SK-N-DZ (cell line): ENCODE measurements around a stretch of chr9.

RAMPAGE:
- cytosol, long total RNA: no peak
- nucleus, long total RNA: no peak
These were observed 24.4 kb upstream of the SEMA4D start for GRCh38 chr9:89522103-89522936.

GRCh38 chr9:89528351-89529055 is 30.6 kb upstream of the SEMA4D start:
RAMPAGE:
- cytosol, long total RNA: no peak
- nucleus, long total RNA: no peak

DNA sequence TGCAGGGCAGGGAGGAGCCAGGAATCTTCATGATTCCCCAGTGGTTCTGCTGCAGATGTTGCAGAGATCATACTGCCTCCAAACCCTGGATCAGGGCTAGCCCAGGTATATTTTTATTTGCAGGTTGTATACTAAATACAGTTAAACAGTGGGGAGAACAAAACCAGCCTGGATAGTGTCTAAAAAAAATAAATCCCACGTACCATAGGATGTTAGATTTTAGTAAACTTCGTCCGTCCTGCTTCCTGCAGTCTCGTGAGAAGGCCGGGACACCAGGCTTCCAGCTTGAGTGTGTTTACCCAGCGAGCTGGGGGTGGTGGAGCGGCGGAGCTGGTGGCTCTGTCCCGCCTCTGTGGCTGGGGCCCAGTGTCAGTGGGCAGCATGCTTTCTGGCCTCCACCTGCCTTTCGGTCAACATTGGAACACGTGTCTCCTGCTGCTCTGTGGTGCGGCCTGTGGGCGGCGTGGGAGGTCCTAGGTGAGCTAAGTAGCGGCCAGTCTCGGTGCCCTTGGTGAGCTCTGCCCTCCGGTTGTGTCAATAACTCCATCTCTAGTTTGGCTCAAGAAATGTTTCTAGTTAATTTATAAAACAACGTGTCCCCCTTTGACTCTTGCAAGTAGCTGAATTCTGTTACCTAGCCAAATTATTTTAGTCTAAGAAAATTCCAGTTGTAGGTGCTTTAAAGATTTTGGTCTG is 125.8 kb downstream of the GADD45G start:
RAMPAGE:
- cytosol, long total RNA: no peak
- nucleus, long total RNA: no peak

DNA sequence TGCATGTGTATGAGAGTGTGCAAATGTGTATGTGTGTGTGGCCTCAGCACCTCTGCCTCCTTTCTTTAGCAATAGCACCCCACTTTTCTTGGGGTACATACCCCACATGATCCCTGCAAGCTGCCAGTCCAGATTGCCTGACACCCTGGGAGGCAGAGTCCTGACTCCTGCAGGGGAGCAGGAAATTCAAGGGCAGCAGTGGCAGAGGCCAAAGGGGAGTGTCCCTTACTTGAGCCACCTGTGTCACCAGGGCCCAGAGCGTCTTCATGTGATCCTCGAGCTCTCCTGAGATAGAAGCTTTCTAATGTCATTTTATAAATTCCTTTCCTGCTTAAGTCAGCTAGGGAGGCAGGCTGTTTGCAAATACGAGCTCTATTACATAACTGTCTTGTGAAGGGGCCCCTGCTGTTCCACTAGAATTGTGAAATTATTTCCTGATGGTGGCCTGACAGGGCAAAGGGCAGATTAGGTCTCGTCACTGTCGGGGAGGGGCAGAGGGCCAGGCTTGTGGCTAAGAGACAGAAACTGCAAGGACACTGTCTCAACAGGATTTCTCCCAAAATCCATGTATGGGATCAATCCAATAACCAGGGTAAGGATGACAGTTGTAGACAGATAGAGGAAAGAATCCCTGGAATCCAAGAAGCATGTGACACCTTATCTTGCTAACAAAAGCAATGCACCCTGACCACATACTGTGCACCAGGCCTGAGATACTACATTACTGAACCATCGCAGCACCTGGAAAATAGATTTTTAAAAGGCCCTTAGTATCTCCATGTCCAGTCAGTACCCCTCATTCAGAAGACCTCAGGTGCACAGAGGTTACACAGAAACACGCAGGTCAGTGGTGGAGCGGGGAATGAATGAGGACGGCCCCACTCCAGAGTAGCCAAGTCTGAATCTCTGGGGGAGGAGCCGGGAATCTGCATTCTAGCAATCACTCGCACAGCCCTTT is 389.4 kb downstream of the GADD45G start:
RAMPAGE:
- cytosol, long total RNA: no peak
- nucleus, long total RNA: no peak

GRCh38 chr9:90169302-90169718 is 473.3 kb downstream of the DIRAS2 start:
RAMPAGE:
- cytosol, long total RNA: no peak
- nucleus, long total RNA: no peak

RAMPAGE:
- cytosol, long total RNA: no peak
- nucleus, long total RNA: no peak
These were observed 1.1 kb upstream of the SYK start for GRCh38 chr9:90800558-90800959.

DNA sequence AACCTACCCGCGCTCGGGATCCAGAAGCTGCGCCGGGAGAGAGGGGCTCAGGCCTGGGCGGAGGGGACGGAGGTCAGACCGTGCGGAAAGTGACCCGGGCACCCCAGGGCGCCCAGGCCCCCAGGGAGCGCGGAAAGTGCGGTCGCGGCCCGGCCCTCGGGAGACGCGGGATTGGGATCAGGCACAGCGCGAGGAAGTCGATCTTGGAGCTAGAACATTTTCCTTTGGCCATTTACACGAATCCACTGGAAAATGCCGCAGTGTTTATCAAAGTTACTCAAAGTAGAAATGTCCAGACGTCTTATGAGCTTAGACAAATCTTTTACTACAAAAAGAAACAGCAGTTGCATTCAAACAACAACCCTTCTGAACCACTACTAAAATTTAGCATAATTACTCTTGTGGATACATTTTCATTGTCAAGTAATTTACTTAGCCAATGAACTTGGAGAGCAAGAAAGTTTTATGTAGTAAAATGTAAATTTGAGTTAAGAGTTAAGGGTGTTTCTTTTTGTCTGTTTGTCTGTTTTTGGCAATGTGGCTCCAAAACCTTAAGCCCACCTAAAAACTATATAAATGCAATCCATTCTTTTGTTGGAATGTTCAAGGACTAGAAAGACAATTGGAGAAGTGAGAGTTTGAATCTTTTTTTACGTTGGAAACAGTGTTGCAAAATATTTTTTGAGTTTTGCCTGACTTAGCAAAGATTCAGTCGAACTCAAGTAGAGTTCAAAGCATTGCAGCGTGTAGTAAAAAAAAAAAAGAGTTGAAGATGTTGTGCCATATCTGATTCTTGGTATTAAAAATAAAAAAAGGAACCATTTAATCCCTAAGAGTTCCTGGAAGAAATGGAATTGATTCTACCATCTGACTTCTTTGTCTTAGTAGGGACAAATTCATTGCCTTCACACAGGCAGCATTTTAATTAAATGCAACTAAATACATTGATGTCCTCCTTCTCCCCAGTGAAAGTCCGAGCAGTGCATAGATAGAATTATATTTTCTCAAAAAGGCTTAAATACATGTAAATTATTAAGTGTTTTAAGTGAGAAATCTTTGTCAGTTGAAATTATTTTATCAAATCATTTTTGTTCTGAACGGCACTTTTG is 800 bp downstream of the SYK start:
RAMPAGE:
- cytosol, long total RNA: no peak
- nucleus, long total RNA: no peak

DNA sequence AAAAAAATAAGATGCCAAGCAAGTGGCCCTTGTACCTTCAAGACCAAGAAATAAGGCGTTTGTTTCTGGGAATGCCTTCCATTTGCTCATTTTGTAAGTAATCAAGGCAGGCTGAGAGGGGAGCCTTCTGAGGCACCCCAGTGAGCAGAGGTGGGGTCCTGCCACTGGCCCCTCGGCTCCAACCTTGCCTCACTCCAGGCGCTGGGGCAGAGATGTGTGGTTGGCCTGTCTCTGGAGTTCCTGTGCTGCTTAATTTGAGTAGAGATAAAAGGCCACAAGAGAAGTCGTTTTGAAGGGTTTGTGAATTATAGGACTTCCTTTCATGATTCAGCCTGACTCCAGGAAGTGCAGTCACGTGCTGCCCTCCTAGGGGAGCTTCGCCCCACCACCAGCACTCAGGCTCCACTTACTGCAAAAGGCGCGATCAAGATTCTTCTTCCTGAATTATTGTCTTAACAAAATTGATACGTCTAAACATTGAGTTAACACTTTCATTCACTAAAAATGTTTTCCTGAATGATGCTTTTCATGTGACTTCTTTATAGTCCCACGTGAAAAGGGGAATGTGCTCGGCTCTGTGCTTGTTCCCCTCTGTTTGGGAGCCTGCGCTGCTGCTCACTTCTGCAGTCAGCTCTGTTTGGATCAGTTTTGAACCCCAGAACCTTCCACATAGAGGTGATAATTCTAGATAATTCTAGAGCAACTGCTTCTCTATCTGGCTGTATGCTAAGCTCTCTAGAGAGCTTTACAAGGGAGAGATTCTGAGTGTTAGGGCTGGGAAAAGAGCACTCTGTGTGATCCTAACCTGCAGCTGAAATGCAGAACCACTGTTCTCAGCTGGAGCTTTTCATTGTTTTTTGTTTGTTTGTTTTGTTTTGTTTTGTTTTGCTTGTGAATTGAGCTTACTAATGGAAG is 13.8 kb downstream of the SYK start:
RAMPAGE:
- cytosol, long total RNA: no peak
- nucleus, long total RNA: no peak

DNA sequence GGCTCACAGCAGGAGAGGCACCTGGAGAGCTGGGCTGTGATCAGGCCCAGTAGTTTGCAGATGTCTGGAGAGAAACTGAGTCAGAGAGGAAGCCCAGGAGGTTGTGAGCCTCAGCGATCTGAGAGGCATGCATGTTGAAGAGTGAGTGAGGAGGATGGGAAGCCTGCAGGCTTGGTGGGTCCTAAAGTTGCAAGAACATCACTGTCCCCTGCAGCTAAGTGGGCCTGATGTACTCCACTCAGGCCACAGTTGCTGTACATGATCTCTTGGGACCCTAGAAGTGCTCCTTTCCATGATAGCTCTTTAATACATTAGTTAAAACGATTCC is 52.6 kb downstream of the SYK start:
RAMPAGE:
- cytosol, long total RNA: no peak
- nucleus, long total RNA: no peak

GRCh38 chr9:90919478-90920363 is 118.1 kb downstream of the SYK start:
RAMPAGE:
- cytosol, long total RNA: no peak
- nucleus, long total RNA: no peak

DNA sequence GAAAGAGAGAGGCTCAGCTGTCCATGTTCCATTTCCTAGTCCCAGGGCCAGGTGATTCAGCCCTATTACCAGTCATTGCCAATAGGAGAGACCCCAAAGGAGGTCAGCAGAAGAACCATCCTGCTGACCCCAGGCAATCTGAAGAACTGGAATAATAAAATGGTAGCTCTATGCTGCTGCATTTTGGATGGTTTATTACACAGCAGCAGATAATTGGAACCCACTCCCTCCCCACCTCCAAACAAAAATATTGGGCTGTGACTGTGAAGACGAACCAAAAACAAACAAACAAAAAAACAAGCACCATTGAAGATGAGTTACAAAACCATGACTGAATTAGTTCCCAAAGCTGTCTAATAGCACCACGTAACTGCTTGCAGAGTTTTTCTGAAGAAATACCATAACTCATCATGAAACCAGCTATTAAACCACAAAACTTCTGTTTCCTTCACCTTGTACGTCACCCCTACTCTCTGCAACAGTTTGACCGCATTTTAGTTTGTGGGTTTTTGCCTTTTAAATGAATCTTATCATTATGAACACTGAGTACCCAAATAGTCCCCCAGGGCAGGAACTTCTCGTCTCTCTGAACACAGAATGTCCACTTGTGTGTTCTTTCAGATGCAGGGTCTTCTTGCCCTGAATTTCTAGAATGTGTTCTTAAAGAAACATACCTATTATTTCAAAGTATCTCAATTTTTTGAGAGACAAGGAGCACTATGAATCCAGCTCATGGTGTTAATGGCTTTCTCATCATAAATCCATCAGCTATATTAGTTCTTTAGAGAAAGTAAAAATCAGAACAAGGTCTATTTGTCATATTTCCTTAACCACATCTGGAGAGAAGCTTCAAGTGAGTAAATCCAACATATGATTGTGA is 210.8 kb downstream of the AUH start:
RAMPAGE:
- cytosol, long total RNA: no peak
- nucleus, long total RNA: no peak

DNA sequence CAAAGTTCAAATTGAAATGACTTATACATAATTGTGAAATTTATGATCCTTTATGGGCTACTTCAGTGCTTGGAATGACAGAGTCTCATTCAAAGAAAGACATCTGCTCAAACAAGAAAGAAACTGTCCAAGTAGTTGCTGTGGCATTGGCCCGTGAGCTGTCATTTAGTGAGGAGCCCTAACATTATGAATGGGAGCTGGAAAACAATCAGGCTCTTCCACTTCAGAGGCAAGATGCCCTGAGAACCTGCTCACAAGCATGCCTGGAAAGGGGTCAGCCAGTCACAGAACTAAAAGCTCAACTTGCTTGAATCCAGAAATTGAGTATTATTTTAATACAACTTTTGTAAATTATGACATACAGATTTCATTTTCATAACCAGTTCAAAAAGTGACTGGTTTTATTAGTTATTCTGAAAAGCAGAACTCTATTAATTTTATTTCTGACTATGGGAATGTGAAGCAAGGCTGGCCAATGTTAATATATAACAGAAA is 63.3 kb downstream of the AUH start:
RAMPAGE:
- cytosol, long total RNA: no peak
- nucleus, long total RNA: no peak

GRCh38 chr9:91407748-91408319 is 15.8 kb downstream of the NFIL3 start:
RAMPAGE:
- cytosol, long total RNA: no peak
- nucleus, long total RNA: no peak

GRCh38 chr9:91577475-91578059 is 153.9 kb upstream of the NFIL3 start:
RAMPAGE:
- cytosol, long total RNA: no peak
- nucleus, long total RNA: no peak

GRCh38 chr9:91825036-91825517 is 125.0 kb downstream of the ROR2 start:
RAMPAGE:
- cytosol, long total RNA: no peak
- nucleus, long total RNA: no peak

RAMPAGE:
- cytosol, long total RNA: no peak
- nucleus, long total RNA: no peak
These were observed 53.4 kb downstream of the ROR2 start for GRCh38 chr9:91896393-91897177.

GRCh38 chr9:91949294-91949521 is 820 bp downstream of the ROR2 start:
RAMPAGE:
- cytosol, long total RNA: no peak
- nucleus, long total RNA: no peak

RAMPAGE:
- cytosol, long total RNA: no peak
- nucleus, long total RNA: no peak
These were observed 4.8 kb upstream of the ROR2 start for GRCh38 chr9:91954861-91955142.

GRCh38 chr9:92073753-92074002 is 41.5 kb downstream of the SPTLC1 start:
RAMPAGE:
- cytosol, long total RNA: no peak
- nucleus, long total RNA: no peak

RAMPAGE:
- cytosol, long total RNA: no peak
- nucleus, long total RNA: no peak
These were observed 37.1 kb downstream of the SPTLC1 start for GRCh38 chr9:92077812-92078769.